ENCODE measurements around the genes KRT81, KRT85, KRT84 and KRT4.

- PRO-cap: no peak
These were observed 11.0 kb upstream of the KRT7 start for GRCh38 chr12:52221837-52222595.

- PRO-cap: no peak
These were observed at the start of gene KRT81 for GRCh38 chr12:52291247-52291749. Gene KRT81, minus strand, starts transcription at chr12:52291534.

DNA sequence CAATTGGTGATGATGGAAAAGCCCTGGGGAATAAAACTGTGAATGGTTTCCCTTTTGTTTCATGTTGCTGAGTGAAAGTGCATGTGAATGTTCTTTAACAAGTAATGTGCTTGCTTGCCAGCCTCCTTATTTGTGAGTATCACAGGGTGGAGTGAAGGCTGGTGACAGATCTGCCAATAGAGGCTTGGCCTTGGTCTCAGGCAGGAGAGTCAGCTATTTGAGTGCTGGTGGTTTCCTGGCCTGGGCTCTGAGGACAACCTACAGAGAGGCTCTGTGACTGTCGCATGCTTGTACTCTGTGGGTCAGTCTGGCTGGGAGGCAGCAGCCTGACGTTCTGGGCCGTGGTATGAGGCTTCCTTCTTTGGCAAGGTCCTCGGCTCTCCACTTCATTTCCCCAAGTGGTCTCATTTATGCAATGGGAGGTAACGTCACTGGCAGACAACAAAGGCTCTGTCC is 20.6 kb downstream of the KRT85 start:
- PRO-cap: no peak

DNA sequence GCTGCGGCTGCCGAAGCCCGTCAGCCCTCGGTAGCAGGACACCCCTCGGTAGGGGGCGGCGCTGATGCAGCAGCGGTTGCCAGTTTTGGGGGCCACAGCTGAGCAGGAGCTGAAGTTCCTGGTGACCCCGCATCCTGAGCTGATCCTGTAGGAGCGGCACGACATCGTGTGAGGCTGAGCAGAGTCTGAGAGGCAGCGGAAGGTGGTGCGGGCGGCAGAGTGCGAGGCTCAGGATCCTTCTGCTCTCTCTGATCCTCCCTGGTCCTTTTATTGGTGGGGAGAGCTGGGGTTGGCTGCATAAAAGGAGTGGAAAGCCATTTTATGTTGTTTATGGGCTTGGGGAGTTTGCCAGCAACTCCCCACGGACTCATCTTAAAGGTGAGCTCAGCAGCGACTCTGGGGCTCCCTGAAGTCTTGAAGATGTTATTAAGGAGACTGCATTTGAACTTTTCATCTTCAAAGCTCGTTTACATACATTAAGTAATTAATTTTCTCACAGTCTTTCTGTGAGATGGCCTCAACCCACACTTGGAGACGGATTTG is at the start of gene KRT85:
TSS of gene KRT85 (minus strand) at position 241 of the 543 bp plus-strand sequence.
- PRO-cap: no peak

GRCh38 chr12:52385390-52385814 is at the start of gene KRT84:
Gene KRT84, minus strand, starts transcription at chr12:52385652.
- PRO-cap: no peak

DNA sequence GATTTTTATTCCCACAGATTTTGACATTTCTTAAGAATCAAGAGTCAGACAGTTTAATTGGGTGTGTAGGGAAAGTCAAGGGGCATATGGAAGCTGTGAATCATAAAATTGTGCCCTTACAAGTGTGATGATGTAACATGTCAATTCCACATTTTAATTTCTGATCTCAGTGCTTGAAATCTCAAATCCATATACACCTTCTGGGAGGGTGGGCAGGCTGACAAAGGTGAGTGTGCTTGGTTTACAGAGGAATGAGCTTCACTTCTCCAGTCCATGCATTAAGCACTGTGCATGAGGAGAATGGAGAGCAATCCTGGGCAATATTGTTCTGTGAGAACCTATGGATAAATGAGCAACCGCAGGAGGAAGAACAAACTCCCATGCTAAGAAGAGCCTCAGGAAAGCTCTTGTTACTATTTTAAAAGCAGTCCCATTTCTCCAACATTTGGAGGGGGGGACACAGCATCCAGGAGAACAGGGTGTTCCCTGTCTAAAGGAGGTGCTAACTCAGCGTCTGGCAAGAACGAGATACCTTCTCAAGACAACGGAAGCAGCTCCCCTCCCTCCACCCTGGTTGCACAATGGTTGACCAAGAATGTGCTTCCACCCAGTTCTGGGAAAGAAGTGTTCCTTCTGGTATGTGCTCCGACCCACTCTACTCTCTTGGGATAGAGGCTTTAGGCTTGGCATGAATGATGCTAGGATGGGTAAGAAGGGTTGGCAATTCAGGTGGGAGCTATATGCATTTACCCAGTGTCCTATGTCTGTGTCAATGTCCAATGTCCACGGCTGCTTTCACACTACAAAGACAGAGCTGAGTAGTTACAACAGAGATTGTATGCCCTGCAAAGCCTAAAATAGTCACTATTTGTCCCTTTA is 1.3 kb upstream of the KRT6A start:
- PRO-cap: no peak

- PRO-cap: no peak
These were observed 3.5 kb upstream of the KRT6A start for GRCh38 chr12:52496332-52497097.

DNA sequence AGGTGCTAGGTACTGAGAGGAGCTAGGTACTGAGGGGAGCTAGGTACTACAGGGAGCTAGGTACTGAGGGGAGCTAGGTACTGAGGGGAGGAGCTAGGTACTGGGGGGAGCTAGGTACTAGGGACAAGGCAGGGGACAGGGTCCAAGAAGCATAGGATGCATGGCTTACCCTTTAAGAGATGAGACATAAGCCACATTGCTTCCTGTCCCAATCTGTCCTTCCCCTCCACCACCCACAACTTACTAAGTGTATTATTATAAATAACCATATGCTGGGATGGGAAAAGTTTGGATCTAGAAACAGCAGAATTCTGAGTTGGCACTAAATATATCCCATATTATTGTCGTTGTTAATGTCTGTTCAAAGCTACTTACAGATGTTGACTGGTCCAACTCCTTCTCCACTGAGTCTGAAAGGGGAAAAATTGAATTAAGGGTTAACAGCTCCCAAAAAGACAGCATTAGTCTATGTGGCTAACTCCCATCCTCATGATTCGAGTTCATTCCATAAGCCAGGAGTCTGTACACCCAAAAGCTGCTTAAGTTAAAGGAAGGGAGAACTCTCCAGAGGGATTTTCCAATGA is 4.7 kb downstream of the KRT5 start:
- PRO-cap: no peak

DNA sequence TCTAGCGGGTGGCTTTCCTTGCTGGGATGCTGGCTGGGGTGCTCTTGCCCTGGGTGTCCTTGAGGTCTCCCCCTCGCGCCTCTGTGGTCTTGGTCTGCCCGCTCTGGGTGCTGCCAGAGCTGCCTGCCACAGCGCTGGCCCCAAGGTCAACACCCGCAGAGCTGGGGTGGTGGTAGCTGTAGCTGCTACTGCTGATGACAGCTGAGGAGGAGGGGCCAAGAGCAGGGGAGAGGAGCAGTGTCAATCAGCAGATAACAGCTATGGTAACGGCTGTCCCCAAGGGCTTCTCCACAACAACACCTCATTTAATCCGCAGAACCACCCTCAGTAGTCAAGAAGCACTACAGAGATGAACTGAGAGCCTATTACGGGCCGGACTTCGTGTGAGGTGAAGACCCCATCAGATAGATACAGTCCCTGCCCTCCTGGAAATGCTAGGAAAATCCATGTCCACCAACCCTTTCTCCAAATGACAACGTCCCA is 6.6 kb downstream of the KRT74 start:
- PRO-cap: no peak

DNA sequence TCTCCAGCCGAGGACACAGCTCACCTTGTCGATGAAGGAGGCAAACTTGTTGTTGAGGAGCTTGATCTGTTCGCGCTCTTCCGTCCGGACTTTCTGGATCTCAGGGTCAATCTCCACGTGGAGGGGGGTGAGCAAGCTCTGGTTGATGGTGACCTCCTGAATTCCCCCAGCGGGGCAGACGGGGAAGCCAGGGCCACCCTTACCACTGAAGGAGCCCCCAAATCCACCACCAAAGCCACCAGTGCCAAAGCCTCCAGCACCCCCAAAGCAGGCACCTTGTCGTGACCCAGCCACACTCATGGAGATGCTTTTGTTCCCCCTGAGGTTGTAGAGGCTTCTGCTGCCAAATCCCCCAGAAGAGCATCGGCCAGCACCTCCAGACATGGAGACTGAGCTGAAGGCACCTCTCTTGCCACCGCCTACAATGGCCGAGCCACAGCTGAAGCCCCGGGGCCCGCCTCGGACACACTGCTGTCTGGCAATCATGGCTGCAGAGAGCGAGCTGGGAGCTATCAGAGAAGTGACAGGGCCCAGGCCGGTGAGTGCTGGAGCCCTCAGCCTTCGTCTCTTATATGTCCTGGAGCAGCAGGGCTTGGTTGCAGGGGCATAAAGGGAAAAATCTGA is at the start of gene KRT4:
TSS of gene KRT4 (minus strand) at position 544 of the 624 bp plus-strand sequence.
- PRO-cap: no peak

DNA sequence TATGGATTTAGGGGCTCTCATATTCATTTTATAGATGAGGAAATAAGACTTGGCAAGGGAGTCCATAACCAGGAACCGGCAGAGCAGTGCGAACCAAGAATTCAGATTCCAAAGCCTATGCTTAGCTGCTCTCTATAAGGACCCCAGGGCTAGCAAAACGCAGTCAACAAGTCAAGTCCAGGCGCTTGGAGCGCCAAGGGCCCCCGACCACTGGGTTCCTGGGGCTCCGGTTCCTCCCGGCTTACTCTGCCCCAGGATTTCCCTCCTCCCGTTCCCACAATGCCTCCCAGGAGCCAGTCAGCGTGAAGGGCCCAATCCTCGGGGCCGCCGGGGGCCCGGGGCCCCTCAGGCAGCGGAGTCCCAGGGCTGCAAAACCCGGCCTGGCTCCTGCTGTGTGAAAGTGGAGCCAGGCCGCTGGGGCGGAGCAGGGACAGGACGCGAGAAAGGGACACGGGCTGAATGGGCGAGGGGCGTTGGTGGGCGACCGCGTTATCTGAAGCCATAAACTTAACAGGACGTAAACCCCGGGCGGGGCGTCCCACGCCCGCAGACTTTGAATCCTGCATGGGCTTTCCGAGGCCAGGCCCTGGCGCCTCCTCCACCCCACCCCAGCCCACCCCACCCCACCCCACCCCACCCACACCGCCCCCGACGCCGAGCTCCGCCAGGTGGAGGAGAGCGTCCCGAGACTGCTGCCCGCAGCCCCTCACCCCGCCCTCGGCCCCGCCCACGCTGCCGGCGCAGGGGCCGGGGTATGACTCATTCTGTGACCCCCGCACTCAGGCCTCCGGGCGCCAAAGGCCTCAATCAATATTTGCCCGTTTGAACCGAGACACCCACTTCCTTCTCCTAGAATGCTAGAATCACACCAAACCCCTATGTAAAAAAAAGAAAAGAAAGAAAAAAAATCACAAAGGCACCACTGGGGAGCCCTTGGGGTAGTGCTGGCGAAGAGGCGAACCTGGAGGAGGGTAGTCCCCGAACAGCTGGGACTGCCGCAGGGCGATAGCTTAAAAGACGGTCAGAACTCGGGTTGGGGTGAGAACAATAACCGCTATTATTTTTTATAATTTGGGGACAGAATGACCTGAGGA is 1.3 kb downstream of the KRT8 start:
- PRO-cap: bidirectional peak, plus-strand start at position 409 of the sequence, minus-strand start outside the sequence; bidirectional peak, plus-strand start at position 651 of the sequence, minus-strand start at position 555 of the sequence; bidirectional peak, plus-strand start at position 941 of the sequence, minus-strand start at position 691 of the sequence

DNA sequence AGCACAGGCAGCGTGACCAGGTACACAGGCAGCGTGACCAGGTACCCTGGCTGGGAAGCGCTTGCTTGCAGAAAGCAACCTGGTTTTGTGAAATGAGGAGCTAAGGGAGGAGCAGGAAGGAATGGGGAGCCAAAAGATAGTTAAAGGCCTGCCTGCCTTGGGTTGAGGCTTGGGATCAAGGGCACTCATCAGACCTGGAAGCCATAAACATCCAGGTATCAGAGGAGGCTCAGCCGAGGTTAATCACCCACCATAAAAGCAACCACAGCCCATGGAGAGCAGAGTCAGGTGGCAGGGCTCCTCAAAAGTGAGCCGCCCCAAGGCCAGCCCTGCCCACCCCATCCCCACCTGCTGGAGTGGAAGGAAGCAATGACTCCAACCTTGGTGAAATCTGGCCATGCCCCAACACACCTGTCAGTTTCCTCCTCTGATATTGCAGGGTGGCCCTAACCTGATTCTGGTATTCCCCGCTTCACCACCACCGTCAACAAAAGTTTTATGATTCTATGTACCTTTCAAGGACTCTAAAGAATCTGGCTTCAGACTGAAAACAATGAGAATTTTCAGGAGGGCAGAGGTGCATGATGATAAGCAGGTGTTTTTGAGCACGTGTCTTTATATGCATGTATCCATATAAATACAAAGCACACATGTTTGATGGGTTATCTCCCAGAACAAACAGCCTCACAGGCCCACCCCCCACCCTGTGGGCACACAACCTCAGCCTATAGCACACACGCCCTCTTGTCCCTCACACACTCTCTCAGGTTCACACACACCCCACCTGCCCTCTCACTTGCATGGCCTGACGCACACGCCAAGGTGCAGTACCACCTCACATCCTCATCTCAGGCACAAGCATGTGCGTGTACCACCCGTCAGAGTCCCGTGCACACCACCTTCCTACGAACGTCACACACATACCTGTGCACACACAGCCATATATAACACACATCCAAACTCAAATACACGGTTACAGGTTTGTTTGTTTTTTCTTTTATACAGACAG is 8.3 kb upstream of the KRT8 start:
- PRO-cap: no peak

GRCh38 chr12:52925750-52926723 is 21.2 kb upstream of the KRT8 start:
- PRO-cap: unidirectional peak, minus-strand start at chr12:52926228

DNA sequence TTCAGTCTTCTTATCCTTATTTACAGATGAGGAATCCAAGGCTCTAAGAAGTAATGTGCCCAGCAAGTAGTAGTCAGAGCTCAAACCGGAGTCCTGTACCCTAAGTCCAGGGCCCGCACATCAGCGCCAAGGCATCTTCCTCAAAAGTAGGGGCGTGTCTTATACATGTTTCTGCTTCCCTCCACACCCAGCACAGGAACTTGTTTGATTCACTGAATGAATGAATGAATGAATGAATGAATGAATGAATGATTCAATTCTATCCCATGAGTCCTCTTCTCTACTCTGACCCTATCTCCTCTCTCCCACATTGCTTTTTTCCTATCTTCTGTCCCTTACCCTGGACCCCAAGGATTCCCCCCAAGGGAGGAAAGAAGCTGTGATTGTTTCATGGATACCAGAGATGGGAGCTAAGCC is 21.9 kb upstream of the KRT8 start:
- PRO-cap: no peak

GRCh38 chr12:52953026-52953841 is 4.3 kb downstream of the KRT18 start:
- PRO-cap: no peak

- PRO-cap: no peak
These were observed 15.3 kb upstream of the TNS2 start for GRCh38 chr12:53034254-53035257.

GRCh38 chr12:53040456-53041119 is 9.3 kb upstream of the TNS2 start:
- PRO-cap: no peak

GRCh38 chr12:53047534-53047773 is 2.4 kb upstream of the TNS2 start:
- PRO-cap: bidirectional peak, plus-strand start at chr12:53047691, minus-strand start at chr12:53047571

DNA sequence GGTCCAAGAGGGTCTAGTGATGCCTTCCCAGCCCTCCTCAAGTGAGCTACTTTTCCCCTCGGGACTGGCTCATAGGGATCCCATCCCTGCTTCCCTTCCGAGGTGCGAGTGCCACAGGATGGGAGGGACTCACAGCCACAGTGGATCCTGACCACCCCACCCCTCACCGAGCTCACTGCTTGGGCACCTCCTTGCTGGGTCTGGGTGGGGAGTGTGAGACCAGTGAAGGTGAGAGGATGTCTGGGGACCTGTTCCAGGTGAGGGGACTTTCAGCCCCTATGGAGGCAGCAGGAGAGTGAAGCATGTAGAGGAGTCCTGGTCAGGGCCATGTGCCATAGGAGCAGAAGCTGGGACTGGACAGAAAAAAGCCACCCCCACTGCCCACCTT is 1.8 kb upstream of the TNS2 start:
- PRO-cap: no peak

- PRO-cap: no peak
These were observed 11.9 kb downstream of the SPRYD3 start for GRCh38 chr12:53067073-53067944.